ENCODE measurements around the gene SYNGAP1.

- PRO-cap: bidirectional peak, plus-strand start at chr6:33420100, minus-strand start at chr6:33420073
Measured at GRCh38 chr6:33419643-33420599, at the start of gene SYNGAP1. Gene SYNGAP1, plus strand, starts transcription at chr6:33420065.

DNA sequence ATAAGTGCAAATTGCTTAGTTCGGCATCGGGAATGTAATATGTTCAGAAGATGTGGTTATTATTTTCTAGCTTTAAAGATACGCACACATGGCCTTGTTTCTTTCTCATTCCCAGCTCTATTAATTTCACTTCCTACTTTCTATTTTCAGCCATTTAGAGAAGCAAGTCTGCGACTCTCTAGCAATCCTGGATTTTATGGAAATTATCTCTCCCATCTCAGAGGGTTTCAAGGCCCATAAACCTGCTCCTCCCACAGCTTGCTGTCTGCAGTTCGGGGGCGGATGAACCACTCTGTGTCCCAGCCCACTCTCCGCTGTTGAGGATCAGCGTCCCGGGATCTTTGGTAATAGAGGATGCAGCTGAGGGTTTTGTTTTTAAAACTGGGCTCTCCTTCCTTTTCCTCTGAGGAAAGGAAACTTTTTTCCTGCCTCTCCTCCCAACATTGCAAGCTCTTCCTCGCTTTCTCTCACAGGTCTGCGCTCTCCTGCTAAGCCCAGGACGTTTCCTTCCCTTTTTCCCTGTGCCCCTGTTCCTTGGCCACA lies 54.6 kb downstream of the ZBTB9 start:
- PRO-cap: no peak

DNA sequence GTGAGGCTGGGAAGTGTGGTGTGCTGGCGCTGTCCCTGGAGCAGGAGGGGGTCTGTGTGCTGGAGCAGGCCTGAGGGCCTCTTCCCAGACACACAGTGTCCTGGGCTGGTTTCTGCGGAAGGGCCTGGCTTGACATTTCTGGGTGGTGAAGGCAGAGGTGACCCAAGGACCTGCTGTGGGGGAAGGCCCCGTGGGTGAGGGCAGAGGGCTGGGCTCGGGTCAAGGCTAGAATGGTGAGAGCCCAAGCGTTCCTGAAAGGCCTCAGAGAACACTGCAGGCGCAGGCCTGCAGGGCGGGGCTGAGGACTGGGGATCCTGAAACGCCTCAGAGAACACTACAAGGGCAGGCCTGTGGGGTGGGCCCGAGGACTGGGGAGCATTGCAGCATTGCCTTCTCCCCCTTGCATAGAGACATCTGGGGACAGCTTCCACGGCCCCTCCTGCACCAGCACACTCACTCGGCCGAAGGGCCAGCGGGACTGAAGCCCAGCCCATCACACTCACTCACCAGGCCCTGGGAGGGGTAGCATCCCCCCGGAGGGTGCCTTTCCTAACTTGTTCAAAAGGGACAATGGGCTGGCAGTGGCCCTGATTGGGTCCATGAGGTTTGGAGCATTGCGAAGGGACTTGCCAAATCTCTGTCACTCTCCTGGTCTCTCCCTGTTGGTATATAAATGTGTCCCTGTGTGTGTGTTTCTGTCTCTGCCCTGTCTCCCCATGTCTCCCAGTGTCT lies 10.8 kb upstream of the BAK1 start:
- PRO-cap: no peak

DNA sequence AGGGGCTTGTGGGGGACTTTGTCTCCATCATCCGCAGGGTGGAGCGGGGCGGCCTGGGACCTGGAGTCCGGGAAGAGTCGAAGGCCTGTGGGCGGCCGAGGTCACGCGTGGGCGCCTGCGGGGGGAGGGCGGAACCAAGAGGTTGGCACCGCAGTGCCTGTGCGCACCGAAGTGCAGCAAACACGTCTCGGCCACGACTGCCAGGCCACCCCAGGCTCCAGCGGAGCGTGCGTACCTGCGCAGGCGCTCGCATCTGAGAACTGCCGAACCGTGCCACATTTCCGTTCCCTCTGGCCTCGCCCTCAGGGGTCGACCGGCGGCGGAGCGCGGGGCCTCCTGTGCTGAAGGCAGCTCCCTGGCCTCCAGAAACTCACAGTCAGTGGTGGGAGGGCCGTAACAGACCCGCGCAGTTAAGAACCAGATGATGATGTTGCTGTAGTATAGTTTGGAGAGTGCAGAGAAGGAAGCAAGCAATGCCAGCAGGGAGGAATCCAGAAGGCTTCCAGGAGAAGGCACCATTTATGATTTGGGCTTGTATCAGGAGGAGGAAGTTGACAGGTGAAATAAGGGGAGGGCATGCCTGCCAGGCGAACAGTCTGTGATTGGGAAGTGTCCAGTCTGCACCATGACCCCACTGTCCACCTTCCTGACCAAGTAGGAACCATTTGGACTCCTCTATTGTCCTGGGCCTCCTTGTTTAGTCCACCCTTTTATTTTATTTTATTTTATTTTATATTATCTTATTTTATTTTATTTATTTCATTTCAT lies 13.2 kb upstream of the BAK1 start:
- PRO-cap: bidirectional peak, plus-strand start at position 373 of the sequence, minus-strand start at position 199 of the sequence

DNA sequence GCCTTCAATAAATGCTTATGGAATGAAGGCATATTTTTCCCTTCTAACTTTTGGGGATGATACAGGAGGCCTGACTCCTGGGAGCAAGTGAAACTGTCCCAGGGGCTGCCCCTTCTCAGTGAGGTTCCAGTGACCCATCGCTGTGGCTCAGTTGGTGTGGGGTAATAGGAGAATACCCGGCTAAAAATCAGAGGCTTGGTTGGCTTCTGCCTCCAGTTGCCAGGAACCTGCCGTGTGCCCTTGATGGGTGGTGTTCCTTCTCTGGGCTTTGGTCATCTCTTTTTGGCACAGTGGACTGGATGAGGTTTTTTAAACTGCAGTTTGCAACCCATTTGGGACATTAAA lies 1.7 kb upstream of the ITPR3 start:
- PRO-cap: no peak

- PRO-cap: no peak
Measured at GRCh38 chr6:33633361-33634371, 12.5 kb downstream of the ITPR3 start.

GRCh38 chr6:33702307-33702684 lies 9.2 kb downstream of the UQCC2 start:
- PRO-cap: no peak

GRCh38 chr6:33731161-33731663 lies 15.5 kb downstream of the IP6K3 start:
- PRO-cap: no peak

- PRO-cap: no peak
Measured at GRCh38 chr6:33761872-33762613, 15.3 kb upstream of the IP6K3 start.

DNA sequence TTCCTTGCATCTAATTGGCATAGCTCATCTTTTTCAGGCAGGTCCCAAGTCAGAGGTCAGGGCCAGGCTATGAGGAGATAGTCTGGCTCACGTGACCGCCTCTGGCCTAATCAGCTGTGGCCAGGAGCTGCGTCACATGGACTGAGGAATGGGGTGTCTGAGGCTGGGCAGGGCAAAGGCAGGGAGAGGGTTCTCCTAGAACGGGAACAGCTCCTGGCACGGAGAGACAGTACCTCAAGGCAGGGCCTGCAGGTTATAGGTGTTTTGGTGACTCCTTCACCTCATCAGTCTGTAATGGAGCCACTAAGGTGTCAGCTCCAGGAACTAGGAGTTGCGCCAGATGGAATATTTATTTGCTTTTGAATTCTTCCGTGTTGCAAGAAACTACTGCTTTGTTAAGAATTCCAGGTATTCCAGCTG lies 36.7 kb upstream of the MLN start:
- PRO-cap: no peak

DNA sequence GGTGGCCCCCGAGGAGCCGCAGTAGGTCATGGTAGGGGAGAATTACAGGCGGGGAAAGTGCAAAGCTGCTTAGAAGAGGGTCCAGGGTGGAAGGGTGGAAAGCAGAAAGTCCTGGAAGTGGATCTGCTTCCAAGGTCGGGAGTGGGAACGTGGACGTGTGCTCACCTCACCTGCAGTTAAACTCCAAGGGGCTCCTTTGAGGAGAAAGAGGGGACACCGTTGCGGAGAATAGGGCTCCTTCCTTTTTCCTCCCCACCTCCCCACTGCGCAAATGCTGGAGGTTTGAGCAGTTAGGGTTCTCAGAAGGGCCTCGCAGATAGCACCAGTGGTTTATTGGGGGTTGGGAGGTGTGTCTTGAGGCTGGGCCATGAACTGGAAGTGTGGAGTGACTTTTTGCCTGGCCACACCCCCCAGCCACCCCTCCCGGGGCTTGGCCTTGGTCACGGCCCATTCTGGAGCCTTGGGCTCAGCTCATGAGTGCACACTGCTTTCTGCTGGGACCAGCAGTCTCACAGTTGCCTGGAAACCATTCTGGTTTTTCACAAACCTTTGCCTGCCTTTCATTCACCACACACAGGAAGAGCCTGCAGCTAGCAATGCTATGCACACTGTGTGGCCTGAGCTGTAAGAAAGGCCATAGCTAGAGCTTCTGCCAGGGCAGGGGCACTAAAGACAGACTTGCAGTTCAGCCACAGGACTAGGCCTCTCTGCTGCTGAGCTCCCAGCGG lies 100.5 kb upstream of the MLN start:
- PRO-cap: no peak

DNA sequence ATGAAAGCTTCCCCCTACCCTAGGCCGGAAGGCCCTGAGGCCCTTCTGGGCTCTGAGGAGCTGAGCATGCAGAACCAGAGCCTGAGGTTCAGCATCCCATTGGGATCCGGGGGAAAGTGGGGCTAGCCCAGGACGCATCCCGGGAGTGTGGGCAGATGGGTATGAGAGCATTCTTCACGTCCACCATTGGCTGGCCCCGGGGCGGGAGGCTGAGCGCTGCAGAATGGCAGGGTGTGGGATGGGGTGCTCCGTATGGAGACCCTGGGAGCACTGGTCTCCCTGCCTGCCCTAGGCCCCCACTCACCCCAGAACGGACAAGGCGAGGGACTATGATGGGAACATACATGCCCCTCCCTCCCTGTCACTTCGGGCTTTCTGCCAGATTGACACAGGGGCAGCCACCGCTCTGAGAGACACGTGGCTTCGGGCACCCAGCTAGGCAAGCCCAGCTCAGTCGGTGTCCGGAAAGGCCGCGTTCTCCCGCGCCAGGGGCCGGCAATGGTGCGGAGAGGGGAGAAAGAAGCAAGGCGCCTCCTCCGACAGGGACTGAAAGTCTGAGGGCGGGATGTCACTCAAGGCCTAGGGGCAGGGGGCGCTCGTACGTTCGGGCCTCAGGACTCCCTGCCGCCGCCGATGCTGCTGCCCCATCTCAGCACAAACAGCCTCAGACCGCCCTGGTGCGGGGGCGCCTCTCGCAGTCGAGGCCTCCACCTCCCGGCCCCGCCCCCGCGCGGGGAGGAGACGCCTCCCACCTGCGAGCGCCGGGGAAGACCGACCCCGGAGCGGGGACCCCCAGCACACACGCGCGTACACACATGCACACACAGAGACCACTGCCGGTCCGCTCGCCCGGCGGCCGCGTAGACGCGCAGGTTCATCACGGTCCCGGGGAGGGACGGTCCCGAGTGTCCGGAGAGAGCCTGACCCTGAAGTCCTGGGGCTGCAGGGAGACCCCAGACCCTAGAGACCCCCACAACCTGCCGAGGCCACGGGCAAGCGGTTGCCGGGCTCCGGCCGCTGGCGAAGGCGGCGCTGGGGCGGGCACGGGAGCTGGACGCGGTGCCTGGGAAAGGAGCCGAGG lies 2.0 kb downstream of the GRM4 start:
- PRO-cap: no peak

DNA sequence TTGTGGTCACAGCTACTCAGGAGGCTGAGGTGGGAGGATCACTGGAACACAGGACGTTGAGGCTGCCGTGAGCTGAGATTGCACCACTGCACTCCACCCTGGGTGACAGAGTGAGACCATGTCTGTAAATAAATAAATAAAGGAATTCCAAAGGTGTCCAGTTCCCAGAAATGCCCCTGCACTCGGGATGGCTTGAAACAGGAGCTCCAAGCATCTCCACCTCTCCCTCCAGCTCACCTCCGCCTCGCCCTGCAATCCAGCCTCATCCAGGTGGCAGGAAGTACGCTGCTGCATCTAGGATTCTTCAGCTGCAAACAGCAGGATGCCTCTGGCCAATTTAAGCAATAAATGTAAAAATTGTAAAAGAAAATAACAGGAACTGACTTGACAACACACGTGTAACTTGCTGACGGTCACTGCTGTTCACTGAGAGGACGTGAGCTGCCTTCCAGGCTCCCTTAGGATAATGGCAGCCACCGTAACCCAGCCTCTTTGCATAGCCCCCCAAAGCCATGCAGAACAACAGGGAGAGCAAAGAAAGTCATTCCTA lies 11.4 kb upstream of the GRM4 start:
- PRO-cap: no peak

- PRO-cap: no peak
Measured at GRCh38 chr6:34235051-34235239, 1.7 kb upstream of the HMGA1 start.

DNA sequence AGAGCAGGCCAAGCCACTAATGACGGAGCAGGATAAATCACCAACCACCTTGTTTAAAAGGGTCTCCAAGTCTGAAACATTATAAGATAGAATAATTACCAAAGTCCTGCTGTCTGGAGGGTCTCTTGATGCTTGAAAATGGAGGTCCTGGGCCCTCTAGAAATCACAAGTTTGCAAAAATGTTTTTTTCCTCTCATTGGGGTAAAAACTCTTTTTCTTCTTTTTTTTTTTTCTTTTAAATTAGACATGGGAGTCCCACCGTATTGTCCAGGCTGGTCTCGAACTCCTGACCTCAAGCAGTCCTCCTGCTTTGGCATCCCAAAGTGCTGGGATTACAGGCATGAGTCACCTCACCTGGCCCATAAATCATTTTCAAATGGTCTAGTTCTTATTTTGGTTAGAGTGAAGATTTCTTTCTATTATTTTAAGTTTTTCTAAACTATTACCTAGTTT lies 2.4 kb downstream of the HMGA1 start:
- PRO-cap: no peak

DNA sequence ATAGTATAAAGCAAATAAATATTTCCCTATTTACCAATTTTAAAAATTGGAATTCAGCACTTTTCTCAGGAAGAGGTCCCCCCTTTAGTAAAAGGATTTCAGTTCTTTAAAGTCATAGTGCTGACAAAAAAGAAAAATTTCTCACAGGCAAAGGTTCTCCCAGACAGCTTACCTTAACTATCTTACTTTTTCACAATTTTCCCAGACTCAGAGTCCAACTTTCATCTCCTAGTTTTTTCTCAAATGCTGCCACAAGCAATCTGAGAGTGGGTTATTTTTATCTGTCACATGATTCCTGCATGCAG lies 50.0 kb upstream of the SMIM29 start:
- PRO-cap: no peak

- PRO-cap: no peak
Measured at GRCh38 chr6:34332316-34332884, 60.1 kb downstream of the NUDT3 start.

GRCh38 chr6:34378612-34379102 lies 13.8 kb downstream of the NUDT3 start:
- PRO-cap: no peak

DNA sequence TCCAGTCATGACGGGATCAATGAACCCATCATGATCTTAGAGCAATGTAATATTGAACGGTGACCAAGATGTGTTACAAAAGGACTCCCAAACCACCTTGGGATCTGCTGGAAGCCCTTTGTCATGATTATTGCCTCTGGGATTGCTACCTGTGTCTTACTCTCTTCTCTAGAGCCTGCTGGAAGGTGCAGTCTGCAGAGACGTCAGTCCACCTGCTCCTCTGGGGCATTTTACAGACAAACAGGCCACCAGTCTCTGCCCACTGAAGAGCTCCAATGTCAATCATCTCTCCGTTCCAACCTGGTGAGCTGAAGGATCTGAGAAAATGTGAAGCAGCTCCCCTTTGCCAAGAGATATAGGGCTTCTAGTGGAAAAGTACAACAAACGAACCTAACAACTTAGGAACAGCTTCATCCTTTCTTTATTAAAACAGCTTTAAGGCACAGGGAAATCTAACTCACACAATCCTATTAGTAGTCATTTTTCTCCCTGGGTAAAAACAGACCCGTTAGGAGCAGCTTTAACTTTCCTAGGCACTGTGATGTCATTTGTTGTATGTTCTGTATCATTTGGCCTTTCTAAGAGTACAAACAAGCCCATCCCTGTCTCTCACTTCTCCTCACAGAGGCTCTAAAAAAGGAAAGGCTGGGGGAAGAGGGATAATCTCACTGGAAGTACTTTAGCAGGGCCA lies 8.4 kb downstream of the NUDT3 start:
- PRO-cap: no peak

- PRO-cap: no peak
Measured at GRCh38 chr6:34390409-34391470, 1.7 kb downstream of the NUDT3 start.

All from SUDHL5 (cell line).